ENCODE measurements around a stretch of chr15.

DNA sequence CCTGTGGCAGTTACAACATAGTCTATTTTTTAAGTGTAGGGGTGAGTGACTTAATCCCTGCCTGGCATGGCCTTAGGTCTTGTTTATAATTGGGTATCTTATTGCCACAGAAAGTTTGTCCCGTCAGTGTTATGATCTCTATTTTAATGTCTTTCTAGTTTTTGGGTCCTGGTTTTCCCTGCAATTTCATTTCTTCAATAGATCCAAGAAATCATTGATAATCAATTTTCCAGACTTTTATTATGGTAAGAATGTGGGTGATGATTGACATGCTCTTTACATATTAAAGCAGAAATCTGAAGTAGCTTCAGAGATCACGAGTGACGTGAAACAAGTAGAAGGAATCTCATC, 101.0 kb upstream of the GOLGA6L6 start:
- PRO-cap: no peak

DNA sequence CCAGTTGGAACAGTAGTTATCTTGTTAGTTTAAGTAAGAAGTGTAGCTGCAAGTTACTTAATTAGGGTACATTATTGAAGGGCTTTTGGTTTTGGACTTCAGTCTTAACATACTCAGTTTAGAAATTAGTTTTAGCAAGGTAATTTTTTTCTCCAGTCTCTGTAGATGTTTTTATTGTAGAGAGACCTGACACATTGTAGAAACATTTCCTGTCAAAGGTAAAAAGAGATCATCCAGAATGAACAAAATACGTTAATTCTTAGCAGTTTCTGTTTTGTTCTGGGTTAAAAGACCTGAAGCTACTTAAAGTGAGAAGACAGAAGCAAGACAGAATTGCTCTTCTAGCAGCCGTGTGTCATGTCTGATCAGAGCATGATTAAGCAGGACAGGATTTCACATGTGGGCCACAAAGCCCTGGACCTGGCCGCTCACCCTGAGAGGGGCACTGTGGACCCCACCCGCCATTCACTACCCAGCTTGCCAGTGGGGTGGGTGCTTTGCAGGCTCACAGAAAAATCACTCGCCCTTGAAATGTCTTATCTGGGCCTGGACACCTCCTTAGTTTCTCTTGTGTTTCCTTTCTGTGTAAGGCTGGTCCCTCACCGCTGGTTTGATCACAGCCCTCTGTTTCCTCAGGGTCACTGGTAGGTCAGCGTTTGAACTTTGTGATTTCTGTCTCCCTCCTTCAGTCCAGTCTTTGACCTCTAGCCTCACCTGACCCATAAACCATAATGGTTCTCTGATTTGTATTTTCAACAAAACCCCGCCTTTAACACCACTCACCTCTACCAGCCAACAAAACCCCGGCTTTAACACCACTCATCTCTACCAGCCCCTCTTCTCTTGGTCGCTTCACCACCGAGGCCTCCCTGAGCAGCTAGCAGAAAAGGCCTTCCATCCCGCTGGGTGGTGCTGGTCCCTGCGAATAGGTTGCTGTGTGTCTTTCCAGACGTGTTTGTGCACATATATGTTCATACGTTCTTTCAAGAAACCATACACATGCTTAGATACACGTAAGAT, 170.9 kb downstream of the OR4N4 start:
- PRO-cap: no peak

DNA sequence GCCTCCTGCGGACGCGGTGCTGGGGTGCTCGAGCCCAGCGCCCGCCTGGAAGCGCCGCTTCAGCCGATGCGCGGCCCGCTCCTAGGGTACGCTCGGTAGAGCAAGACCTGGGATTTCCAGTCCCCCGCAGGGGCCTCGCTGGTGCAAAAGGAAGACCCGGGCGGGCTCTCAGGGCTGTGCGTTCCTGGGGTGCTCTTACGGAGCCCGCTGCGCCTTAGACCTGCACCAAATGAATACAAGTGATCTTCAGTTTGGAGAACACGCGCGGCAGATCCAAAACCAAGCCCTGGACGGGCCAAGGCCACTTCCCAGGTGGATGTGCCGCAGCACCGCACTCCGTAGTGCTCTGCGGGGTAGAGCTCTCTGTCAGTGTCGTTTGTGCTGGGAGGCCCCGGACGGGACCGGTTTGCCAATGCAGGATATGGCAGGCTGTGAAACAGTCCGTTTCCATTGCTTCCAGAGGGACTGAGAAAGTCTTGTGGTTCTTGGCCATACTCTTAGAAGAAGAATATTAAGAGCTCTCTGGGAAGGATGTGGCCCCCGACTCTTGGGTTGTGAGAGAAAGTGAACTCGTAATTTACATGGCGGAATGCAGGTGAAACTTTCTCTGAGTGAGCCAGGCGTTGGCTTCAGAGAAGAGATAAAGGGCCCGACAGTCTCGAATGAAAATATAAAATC, 918 bp downstream of the NIPA1 start:
- PRO-cap: no peak

DNA sequence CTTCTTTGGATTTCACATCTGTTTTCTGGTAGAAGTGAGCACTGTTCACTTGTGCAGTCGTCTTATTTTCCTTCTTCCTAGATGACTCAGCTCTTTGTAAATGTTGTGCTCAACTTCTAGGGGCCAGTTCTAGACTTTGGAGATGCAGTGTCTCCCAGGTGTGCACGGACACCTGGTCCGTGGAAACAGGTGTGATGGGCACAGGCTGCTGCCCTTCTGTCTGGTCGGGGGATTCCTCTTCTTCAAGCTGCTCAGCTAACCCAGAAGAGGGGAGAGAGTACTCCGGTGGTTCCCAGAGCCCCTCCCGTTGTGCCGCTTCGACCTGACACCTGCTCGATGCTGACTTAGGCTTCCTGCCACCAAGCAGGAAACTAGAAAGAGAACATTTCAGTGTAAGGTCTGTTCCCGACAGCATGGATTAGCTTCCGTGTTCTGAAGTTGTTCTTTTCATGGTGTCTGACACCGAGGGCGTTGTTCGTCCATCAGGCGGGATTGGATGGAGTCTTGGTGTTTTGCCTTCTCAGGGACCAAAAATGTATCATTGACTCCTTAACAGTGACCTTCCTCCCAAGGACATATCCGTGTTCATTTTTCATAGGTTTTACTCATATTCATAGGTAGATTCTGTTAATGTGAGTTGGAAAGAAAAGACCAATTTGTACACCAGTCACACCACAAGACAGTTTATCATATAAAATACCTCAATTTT, 10.7 kb upstream of the NIPA2 start:
- PRO-cap: no peak

DNA sequence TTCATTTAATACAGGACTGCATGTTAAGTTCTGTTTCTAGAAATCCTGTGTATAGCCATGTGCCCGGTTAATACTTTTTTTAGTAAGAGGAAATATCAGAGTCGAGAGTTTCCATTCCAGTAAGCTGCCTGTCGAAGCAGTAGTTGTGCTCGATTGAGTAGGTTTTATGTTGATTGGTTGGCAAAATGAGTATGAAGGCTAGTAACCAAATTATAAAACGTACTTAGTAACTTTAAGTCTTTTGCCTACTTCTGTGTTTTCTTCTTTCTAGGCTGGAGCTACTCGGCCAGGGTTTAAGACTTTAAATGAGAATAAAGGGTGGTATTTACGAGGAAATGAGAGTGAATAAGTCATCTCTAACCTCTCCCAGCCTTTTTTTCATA, 909 bp downstream of the NIPA2 start:
- PRO-cap: no peak

- PRO-cap: no peak
These were observed 24.6 kb downstream of the CYFIP1 start for GRCh38 chr15:22955542-22955990.

GRCh38 chr15:23303334-23303586, 30.7 kb downstream of the GOLGA6L26 start:
- PRO-cap: no peak

- PRO-cap: no peak
These were observed 30.4 kb downstream of the GOLGA6L26 start for GRCh38 chr15:23303587-23304009.

DNA sequence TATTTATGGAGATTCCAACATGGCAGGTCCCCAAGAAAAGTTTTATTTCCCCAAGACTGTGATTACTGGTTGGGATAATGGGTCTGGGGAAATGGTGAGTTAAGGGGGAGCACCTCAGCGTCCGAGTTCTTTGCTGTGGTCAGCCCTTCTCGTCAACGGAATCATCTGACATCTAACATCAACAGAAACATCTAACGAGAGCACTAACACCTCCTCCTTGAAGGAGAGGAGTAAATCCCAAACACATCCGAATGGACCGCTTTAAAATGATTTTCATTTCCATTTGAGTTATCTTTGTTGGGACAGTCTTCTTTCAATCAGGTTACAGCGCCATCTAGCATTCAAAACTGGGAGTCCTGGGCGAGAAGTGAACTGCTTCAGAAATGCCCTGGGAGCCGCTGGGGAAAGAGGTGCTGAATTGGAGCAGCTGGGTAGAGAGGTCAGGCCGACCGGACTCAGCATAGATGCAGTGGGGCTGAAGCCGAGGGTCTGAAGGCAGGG, 169.8 kb upstream of the NDN start:
- PRO-cap: no peak

DNA sequence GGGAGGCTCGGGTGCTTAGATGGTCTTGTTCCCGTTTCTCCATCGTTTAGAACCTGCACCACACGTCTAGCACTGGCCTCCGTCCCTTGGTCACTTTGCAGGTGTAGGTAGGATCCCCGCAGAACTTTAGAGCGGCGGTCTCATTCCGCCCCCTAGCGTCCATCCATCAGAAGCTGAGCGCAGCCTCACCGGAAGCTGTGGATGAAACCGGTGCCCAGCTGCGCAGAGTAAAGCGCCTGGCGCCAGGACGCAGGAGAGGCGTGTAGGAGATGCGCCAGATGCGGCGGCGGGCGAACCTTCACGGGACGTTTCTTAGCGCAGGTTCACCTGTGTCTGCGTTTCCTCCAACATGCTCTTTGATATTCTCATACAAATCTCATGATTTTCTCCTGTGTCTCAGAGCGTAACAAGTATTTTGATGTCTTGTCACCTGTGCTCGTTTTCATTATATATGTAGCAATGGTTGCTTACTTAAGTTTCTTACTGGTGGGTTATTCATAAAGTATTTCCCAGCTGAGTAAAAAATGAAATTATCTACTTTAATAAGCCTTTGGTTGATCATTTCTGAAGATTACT, 191.0 kb upstream of the NDN start:
- PRO-cap: no peak

- PRO-cap: no peak
These were observed 130.4 kb downstream of the SNRPN start for GRCh38 chr15:25085189-25085601.

- PRO-cap: no peak
These were observed 106.8 kb downstream of the UBE3A start for GRCh38 chr15:25331594-25332869.

DNA sequence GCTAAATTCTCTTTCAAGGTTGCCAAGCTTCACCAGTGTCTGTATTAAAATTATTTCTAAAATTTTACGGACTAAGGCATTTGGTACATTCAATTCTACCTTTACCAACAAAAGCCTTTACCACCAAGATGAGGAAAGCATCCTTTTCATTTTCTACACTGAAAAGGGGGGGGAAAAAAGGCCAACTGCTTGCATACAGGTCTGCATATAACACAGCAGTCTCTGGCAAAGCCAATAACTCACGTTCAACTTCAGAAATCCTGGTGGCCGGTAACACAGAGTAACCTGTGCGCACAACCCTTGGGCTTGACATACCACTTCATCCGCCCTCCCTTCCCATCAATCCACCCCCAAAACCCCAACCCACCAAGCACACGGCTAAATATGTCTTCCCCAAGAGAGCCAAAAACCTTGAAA, 1.1 kb downstream of the UBE3A start:
- PRO-cap: no peak

DNA sequence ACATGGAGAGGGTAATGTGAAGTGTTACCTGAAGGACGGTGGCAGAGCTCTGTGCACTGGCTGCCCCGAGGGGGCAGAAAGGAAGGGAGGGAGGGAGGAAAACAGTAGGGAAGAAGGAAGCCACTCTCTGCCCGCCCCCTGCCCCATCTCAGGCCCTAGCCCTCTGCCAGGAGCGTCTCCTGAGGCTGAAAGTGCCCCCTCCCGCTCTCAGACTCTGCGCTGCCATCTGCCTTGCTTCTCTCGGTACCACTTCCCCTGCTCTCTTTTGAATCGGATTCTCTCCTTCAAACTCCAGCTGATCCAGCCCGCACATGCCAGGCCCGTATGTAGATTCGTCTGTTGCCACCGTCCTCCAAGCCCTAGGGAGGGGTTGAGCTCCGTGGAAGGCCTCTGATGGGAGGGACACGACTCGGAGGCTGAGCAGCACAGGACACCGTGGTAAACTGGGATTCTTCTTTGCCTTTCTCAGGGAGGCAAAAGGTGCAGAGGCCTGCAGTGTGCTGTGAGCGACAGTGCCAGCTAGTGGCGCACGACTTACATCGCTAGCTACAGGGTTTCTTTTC, 70.6 kb upstream of the ATP10A start:
- PRO-cap: no peak

- PRO-cap: no peak
These were observed 426.1 kb upstream of the ATP10A start for GRCh38 chr15:26289290-26289616.

DNA sequence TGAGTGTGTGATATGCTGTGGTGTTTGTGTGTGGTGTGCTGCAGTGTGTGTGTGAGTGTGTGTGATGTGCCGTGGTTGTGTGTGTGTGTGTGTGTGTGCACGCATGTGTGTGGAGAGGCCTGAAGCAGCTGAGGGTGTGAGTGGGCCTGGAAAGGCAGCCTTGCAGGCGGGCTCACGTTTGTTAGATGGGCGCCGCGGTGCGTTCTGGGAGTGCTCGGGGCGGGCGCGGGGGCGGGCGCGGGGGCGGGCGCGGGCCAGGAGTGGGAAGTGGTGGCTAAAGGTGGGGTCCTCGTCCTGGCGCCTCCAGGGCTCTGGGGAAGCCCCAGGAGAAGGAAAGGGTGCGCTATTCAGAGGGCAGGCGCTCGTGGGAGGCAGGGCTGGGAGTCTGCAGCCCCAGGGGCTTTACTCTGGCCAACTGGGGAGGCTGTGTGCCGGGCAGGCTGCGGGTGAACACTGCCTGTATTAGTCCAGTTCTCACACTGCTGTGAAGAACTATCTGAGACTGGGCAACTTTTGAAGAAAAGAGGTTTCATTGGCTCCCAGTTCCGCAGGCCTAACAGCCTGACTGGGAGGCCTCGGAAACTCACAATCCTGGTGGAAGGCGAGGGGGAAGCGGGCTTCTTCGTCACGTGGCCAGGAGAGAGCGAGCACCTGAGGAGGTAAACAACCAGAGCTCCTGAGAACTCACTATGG, 117.2 kb downstream of the GABRG3 start:
- PRO-cap: no peak

- PRO-cap: no peak
These were observed 525.2 kb downstream of the OCA2 start for GRCh38 chr15:27573715-27574568.

GRCh38 chr15:27694507-27694967, 404.6 kb downstream of the OCA2 start:
- PRO-cap: no peak

DNA sequence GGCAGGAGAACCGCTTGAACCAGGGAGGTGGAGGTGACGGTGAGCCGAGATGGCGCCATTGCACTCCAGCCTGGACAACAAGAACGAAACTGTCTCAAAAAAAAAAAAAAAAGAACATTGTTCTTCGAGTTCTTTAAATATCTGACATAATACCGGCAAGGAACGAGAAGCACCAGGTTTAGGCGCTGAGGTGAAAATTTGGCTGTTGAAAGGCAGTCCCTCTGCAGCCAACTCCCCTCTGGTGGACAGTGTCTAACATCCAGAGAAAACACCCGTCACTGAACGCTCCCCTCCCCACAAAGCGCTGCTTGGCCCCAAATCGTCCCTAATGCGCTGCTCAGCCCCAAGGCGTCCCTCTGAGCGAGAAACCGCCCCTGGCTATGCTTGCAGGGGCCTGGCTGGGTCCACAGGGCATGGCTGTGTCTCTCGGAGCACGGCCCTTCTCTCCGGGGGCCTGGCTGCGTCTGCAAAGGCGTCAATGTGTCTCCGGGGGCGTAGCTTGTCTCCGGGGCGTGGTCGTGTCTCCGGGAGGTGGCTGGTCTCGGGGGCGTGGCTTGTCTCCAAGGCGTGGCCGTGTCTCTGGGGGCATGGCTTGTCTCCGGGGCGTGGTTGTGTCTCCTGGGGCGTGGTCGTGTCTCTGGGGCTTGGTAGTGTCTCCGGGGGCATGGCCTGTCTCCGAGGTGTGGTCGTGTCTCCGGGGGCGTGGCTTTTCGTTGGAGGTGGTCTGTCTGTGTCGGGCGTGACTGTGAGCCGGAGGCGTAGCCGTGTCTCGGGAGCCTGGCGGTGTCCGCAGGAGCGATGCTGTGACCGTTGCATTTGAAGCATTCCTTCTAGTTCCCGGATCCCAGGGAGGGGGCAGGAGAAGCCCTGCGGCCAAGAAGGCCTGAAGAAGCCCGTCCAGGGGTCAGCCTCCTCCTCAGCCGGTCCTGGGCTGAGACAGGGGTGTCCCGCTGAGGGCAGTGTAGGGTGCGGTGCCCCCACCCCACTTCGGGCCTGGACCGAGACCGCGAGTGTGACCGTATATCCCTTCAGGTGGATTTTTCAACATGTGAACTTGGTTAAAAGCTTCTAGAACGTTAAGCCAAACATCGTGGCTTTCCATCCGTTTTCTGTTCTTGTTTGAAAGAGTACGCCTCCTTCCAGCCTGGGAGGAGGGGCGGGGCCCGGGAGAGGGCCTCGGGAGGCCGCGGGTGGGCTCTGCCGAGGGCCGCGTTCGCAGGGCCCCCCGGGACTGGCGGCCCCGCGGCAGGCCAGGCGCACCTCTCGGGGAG, 3.1 kb downstream of the OCA2 start:
- PRO-cap: no peak

DNA sequence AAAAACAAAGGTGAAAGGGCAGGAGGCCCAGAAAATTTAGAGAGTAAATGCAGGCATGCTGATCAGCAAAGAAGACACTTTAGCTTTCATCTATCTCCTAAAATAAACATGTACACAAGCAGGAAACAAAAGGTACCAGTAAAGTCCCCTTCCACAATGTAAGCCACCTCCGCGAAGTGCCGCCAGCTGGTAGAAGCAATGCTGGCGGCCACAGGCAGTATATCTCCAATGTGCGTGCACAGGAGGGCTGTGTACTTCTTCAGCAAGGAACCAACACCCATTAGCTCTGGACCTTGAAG, 75.4 kb downstream of the HERC2 start:
- PRO-cap: no peak

All from SUDHL5 (cell line).